ENCODE results near the gene GDPD1.

DNA sequence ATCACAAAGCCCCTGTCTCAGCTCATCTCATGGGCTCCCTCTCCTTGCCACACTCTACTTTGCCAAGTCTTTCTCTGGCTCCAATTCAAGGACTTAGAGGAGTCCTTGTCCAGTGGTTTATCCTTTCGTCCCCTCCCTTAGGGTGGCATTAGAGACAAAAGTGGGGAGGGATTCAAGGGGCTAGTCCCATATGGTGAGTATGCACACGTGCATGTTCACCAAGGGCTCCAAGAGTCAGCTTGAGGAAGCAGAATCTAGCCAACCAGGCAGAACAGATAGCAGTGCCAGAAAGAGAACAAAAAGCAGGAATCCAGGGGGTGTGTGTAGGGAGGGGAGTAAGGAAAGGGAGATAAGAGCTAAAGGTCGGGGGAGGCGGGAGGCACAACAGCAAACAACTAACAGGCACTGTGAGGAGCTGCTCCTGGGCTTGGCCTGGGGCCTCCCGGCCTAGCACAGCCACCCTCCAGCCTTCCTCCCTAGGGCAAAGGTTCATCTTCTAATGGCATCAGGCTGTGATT lies 12.2 kb upstream of the SUPT4H1 start:
- PRO-cap, 2 experiments = no peak in any of the 2 experiments

GRCh38 chr17:58383818-58384662 lies 32.0 kb upstream of the SUPT4H1 start:
- PRO-cap, 2 experiments = no peak in any of the 2 experiments

DNA sequence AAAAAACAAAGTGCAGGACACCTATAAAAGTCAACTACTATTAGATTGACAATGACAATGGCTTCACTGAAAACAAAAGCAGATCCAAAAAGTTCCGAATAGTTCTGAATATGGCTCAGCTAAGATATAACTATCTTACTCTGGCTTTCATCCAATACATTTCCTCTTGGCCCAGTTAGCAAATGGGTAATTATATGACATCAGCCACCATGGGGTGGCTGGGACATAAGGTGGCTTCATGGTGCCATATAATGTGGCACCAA lies 29.7 kb downstream of the RNF43 start:
- PRO-cap, 2 experiments = no peak in any of the 2 experiments

DNA sequence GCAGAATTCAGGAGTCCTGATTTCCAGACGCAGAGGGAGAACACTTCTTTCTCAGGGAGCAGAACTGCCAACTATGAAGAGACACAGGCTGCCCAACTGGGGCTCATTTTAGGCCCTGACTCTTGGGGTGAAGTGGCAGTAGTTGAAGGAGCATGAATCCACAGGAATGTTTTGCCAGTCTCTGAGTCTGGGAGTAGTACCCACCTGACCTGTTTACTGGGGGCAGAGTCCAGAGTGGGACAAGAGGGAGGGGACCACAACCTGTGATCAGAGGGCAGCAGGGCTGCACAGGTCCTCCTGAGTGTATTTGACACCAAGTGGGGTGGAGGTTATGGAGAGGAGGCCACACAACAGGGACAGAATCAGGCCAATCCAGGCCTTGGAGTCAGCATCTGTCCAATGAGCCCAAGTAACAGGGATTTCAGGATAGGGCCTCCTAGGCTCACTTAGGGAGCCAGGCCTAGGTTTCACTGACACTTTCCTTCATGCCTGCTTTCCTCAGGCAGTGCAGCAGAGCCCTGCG lies 2.5 kb upstream of the MTMR4 start:
- PRO-cap, 2 experiments = peak in 2 of 2 experiments; most common plus-strand start position 316 of the sequence (in 2); most common minus-strand start position 168 of the sequence (in 1)

- PRO-cap, 2 experiments = no peak in any of the 2 experiments
Measured at GRCh38 chr17:58526744-58527256, 12.4 kb upstream of the MTMR4 start.

GRCh38 chr17:58538992-58539363 lies 5.2 kb downstream of the SEPTIN4 start:
- PRO-cap, 2 experiments = no peak in any of the 2 experiments

- PRO-cap, 2 experiments = peak in 1 of 2 experiments; most common plus-strand start chr17:59220548 (in 1); most common minus-strand start chr17:59220389 (in 1)
Measured at GRCh38 chr17:59220100-59220887, at the start of gene GDPD1. TSS of gene GDPD1 (plus strand) at chr17:59220511.

- PRO-cap, 2 experiments = no peak in any of the 2 experiments
Measured at GRCh38 chr17:59566015-59566929, 862 bp downstream of the DHX40 start.

DNA sequence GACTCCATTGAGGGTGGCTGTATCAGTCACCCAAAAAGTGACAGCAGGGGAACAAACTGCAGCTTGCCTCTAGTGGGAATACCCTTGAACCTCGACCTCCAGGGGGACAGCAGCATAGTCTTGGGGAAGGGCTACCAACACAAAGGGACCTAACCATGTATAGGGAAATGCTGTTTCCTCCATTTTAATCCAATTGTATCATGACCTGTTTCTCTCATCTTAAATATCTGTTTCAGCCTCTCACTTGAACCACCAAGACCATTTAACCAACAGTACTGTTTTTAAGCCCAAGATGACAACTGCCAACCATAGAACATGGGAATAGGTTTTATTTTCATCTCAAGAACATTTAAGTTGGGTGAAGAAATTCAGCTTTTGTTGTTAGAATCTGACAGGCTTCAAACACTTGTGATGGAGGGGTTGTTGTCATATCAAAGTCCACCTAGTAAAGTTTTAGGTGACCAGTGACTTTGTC lies 10.2 kb downstream of the PTRH2 start:
- PRO-cap, 2 experiments = no peak in any of the 2 experiments

GRCh38 chr17:59697768-59698438 lies 9.3 kb downstream of the PTRH2 start:
- PRO-cap, 2 experiments = no peak in any of the 2 experiments

GRCh38 chr17:59826357-59827144 lies 66.2 kb downstream of the TUBD1 start:
- PRO-cap, 2 experiments = no peak in any of the 2 experiments

- PRO-cap, 2 experiments = peak in 2 of 2 experiments; most common plus-strand start chr17:59829505 (in 1); most common minus-strand start chr17:59829439 (in 2)
Measured at GRCh38 chr17:59828778-59830019, 63.5 kb downstream of the TUBD1 start.

DNA sequence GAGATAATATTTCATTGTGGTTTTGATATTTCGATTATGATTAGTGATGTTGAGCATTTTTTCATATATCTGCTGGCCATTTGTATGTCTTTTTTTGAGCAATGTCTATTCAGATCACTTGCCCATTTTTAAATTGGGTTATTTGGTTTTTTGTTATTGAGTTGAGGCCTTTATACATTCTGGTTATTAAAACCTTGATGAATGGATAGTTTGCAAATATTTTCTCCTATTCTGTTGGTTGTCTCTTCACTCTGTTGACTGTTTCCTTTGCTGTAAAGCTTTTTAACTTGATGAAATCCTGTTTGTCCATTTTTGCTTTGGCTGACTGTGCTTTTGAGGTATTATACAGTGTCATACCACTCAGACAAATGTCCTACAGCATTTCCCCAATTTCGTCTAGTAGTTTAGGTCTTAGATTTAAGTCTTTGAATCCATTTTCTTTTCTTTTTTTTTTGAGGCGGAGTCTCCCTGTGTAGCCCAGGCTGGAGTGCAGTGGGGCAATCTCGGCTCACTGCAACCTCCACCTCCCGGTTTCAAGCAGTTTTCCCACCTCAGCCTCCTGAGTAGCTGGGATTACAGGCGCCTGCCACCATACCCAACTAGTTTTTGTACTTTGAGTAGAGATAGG lies 97.1 kb downstream of the CA4 start:
- PRO-cap, 2 experiments = no peak in any of the 2 experiments

- PRO-cap, 2 experiments = no peak in any of the 2 experiments
Measured at GRCh38 chr17:60330501-60331038, 61.4 kb downstream of the USP32 start.

GRCh38 chr17:61007845-61008454 lies 330.3 kb downstream of the BCAS3 start:
- PRO-cap, 2 experiments = no peak in any of the 2 experiments

- PRO-cap, 2 experiments = no peak in any of the 2 experiments
Measured at GRCh38 chr17:61065309-61066012, 334.2 kb upstream of the TBX2 start.

- PRO-cap, 2 experiments = no peak in any of the 2 experiments
Measured at GRCh38 chr17:61157270-61157958, 242.2 kb upstream of the TBX2 start.

DNA sequence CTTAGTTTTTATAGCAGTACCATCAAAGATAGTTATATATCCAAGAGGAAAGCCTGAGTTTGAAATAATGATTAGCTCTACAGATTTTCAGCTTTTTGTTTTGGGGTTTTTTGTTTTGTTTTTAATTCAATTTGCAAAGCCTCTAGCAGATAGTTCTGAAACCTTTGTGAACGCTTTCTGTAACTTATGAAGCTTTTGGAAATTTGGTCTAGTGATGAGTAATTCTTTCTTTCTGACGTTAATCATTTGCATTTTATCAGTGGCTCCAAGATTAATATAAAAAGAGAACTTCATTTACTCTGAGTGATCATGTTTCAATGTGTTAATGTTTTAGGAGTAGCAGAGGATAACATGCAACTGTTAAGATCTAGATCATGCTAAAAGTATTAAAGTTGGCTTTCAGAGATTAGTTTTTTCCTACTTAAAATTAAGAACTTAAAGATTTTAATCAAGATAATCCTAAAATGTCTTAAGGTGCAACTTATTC lies 160.3 kb upstream of the TBX2 start:
- PRO-cap, 2 experiments = no peak in any of the 2 experiments

DNA sequence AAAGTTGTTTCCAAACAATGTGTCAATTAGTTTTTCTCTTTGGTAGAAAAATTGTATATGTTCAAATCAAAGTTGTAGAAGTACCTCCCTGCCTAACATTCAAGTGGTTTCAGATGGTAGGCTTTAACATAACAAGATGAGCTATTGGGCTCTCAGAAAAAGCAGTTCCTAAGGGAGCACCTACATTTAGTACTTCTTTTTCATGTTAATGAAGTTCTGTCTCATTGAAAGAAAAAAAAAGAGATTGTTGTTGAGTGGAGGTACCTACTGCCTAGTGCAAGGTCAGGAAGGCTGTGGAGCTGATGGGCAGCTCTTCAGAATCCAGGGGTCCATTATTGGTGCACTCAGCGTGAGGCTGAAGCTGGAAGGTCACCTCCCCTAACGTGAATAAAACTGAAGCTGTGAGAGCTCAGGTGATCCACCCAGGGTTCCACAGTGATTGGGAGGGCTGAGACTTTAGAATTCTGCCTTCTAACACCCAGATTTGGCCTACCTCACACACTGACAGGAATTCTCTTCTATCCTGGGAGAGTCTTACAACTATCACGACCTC lies 154.0 kb upstream of the TBX2 start:
- PRO-cap, 2 experiments = no peak in any of the 2 experiments

GRCh38 chr17:61253343-61253861 lies 146.2 kb upstream of the TBX2 start:
- PRO-cap, 2 experiments = no peak in any of the 2 experiments

Measured in Metastatic Liver Carcinoma in the Adrenal Gland (tissue), 2 donors.